Tongue (tissue), 2 donors: ENCODE results near the genes APLF, ARHGAP25 and ANTXR1.

- RAMPAGE, long total RNA: no peak
Observed at GRCh38 chr2:65276201-65276615, 48.6 kb downstream of the ACTR2 start.

DNA sequence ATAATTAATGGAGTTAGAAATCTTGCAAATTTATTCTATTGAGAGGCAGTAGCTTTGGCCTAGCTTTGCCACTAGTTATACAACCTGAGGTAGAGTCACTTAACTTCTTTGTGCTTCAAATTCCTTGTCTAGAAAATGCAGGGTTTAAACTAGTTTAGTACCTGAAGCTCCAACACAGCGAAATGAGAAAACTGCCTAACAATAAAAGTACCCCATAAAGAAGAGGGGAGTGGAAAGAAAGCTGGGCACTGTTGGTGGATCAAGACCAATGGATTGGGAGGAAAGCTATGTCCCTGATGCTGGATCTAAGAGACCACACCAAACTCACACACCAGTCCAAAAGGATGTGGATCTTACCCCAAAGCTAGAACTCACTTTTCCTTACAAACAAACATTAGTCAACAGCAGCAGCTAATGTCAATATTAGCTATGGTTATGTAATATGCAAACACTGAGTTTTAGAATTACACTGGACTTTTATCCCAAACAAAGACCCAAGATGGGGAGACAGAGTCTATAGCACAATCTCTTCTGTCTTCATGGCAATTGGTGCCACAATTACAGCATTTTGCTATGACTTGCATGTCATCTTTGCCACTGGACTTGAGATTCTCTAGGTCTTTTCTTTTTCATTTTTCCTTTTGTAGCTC is 59.2 kb downstream of the SPRED2 start:
- RAMPAGE, long total RNA: no peak

GRCh38 chr2:65389845-65390504 is 42.4 kb downstream of the SPRED2 start:
- RAMPAGE, long total RNA: no peak

DNA sequence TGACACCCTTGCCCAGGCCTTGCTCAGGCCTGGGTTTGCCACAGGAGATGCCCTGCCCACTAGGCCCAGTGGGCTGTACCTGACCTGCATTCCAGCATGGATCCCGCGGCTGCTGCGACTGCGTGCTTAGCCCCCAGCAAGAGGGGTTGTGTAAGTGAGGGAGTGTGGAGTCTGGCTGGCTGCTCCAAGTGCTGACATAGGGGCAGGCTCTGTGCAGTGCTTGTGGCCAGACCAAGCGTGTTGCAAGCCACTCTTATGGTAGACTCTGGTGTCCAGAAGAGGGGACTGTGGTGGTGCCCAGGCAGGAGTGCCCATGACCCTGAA is 491.8 kb upstream of the MEIS1 start:
- RAMPAGE, long total RNA: no peak

GRCh38 chr2:66582605-66583537 is 147.9 kb downstream of the MEIS1 start:
- RAMPAGE, long total RNA: no peak

- RAMPAGE, long total RNA: no peak
Observed at GRCh38 chr2:66805133-66805512, 370.2 kb downstream of the MEIS1 start.

GRCh38 chr2:67479336-67479819 is 82.2 kb downstream of the ETAA1 start:
- RAMPAGE, long total RNA: no peak

- RAMPAGE, long total RNA: no peak
Observed at GRCh38 chr2:67825207-67825820, 237.5 kb downstream of the C1D start.

DNA sequence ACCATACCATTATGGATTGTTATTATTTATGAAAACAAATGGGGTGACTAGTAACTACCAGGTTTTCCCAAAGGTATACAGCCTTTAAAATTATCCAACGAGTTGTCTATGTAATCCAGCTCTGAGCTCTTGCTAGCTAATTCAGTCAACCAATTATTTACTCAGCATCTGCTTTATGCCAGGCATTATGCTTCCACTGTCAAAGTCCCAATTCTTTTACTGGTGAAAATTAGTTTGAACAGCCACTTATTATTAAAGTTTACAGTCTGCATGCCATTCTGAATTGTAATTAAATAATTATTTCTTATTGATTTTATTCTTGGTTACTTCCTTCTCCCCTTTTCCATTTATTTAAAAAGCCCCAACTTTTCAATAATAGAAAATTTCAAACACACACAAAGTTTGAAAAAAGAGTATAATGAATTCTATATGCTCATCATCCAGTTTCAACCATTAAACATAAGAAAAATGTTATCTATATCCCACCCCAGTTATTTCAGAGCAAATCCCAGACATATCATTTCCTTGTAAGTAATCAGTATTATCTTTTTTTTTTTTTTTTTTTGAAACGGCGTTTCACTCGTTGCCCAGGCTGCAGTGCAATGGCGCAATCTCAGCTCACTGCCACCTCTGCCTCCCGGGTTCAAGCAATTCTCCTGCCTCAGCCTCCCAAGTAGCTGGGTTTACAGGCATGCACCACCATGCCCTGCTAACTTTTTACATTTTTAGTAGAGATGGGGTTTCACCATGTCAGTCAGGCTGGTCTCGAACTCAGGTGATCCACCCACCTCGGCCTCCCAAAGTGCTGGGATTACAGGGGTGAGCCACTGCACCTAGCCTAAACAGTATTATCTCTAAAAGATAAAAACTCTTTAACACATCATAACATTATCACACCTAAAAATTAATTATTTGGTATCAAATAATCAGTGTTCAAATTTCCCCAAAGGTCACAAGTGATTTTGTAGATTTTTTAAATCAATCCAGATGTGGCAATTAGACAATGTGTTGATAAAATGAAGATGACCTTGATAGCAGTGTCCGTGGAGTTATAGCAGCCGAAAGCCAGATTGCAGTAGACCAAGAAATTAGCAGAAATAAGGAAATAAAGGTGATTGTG is 47.3 kb downstream of the PPP3R1 start:
- RAMPAGE, long total RNA: no peak

GRCh38 chr2:68216337-68217333 is 35.7 kb downstream of the PPP3R1 start:
- RAMPAGE, long total RNA: no peak

GRCh38 chr2:68384509-68384898 is 19.4 kb downstream of the PLEK start:
- RAMPAGE, long total RNA: no peak

GRCh38 chr2:68385604-68386087 is 20.6 kb downstream of the PLEK start:
- RAMPAGE, long total RNA: no peak

DNA sequence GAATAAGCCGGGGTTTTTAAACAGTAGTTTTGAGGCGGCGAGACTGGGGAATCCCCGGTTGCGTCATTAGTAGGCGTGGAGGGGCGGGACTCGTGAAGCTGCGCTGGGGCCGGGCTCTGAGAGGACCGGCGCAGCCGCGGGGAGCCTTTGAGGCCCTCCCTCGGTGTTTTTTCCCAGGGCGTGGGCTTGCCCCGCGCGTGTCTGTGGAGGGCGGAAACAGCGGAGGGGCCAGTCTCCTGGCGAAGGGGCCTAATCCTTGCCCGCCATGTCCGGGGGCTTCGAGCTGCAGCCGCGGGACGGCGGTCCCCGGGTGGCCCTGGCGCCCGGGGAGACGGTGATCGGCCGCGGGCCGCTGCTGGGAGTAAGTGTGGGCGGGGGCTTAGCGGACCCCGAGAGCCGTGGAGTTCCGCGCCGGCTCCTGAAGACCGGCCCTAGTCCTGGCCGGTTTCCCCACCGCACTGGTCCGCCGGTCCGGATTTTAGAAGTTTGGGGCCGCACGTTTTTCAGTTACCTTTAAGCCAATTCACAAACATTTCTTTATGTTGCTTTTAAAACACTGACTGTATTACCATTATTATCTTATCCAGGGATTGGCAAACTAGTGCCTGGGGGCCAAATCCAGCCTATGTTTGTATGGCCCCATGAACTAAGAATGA is at the start of gene APLF:
TSS of gene APLF (plus strand) at position 119 of the 656 bp plus-strand sequence.
- RAMPAGE, long total RNA: start-site peak on the plus strand centred at position 220 of the sequence, 278 bp wide, 27 and 40 reads in 2 replicates

- RAMPAGE, long total RNA: no peak
Observed at GRCh38 chr2:68734537-68735634, at the start of gene ARHGAP25. Gene ARHGAP25, plus strand, starts transcription at chr2:68734811.

- RAMPAGE, long total RNA: no peak
Observed at GRCh38 chr2:68806323-68807034, 64.7 kb downstream of the BMP10 start.

DNA sequence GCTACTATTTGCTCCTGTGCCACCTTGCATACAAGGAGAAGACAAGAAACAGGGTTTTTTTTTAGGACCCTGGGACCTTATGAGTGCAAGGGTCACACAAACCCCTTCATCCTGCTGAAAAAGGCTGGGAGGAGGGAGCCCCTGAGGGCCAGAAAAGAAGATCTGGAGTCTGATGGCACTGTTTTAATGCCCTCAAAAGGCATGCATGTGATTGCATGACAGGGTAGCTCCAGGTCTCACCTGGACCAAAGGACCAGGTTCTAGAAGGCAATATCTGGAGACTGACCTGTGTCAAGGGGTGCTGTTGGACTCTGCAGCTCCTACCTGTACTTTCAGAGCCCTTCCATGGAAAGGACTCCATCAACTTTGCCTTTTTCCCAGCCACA is 42.7 kb downstream of the BMP10 start:
- RAMPAGE, long total RNA: no peak

DNA sequence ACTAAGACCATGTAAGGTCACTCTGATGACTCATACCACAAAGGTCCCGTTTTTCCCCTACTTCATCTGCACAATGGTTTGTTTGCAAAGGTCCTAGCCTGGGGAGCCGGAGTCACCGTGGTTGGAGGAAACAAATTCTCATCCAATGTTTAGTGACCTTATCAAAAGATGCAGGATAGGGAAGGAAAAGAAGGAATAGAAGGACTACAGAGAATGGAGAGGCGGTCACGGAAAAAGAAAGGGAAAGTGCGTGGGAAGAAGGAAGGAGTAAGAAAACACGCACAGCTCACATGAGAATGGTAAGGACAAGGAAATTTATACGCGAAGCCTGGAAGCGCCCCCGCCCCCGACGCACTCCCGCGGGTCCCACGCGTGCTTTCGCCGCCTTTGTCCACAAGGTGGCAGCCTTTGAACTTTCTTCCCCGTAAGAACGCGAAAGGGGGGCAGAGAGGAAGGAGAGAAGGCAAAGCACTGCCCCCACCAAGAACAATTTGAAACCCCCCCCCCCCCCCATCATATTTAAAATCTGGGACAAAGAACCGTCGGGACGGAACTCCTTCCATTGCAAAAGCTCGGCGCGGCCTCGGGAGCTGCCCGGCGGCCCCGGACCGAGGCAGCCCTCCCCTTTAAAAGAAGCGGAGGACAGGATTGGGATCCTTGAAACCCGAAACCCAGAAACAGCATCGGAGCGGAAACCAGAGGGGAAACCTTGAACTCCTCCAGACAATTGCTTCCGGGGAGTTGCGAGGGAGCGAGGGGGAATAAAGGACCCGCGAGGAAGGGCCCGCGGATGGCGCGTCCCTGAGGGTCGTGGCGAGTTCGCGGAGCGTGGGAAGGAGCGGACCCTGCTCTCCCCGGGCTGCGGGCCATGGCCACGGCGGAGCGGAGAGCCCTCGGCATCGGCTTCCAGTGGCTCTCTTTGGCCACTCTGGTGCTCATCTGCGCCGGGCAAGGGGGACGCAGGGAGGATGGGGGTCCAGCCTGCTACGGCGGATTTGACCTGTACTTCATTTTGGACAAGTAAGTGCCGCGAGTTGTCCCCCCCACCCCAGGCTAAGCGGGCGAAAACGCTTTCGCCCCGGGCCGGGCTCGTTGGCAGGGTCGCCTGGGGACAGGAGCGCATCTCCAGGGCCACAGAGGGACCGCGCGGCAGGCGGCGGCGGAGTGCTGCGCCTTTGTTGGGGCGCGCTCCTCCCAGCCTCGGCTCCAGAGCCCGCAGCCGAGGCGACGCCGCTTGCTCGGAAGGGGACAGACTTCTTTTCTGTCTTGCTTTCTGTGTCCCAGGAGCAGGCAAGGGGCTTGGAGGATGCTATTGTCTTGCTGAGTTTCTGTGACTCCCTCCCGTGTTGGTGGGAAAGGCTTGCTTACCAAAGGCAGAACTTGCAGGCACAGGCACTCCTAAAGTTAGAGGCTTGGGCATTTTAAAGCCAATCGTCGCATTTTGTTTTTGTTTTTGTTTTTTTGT is at the start of gene ANTXR1:
TSS of gene ANTXR1 (plus strand) at position 548 of the 1,465 bp plus-strand sequence.
- RAMPAGE, long total RNA: start-site peak on the plus strand centred at position 559 of the sequence, 30 bp wide, 202 and 61 reads in 2 replicates; start-site peak on the plus strand centred at position 740 of the sequence, 108 bp wide, 570 and 578 reads in 2 replicates

GRCh38 chr2:69041249-69041636 is 28.3 kb downstream of the ANTXR1 start:
- RAMPAGE, long total RNA: no peak

DNA sequence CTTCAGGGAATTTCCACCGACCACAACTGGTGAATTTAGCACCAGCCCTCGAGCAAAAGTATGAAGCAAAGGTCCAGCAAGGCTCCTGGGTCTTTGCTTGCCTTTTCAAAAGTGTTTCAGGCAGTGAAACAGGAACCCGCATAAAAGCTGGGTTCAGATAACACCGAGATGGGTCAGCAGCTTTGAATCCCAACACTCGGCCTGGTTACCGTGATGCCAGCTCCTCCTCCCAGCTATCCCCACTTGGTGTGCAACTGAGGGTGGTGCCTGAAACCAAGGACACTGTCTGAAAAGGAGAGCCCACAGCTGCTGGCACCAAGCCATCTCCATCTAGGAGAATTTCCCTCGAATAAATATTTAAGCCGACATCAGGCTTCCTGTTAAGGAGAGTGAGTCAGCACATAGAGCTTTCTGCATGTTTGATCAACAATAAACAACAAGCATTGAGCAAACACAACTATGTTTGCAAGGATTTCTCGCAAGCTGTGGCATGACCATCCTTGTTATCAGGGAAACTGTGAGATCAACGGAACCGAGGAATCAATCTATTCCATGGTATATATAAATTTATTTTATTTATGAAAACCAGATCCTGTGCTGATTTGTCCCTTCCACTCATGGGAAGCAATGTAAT is 69.6 kb downstream of the ANTXR1 start:
- RAMPAGE, long total RNA: no peak

DNA sequence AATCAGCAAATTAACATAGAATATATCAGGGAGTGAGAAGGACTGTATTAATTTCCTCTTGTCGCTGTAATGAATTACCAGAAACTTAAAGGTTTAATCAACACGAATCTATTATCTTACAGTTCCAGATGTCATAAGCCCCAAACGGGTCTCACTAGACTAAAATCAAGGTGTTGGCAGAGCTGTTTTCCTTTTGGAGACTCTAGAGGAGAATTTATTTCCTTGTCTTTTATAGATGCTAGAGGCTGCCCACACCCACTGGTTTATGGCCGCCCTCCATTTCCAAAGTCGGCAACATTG is 179.1 kb downstream of the ANTXR1 start:
- RAMPAGE, long total RNA: no peak